Ishikawa (cell line): ENCODE data around the genes CTSC, TRIM77, TRIM64B, TRIM49D2 and UBTFL1.

DNA sequence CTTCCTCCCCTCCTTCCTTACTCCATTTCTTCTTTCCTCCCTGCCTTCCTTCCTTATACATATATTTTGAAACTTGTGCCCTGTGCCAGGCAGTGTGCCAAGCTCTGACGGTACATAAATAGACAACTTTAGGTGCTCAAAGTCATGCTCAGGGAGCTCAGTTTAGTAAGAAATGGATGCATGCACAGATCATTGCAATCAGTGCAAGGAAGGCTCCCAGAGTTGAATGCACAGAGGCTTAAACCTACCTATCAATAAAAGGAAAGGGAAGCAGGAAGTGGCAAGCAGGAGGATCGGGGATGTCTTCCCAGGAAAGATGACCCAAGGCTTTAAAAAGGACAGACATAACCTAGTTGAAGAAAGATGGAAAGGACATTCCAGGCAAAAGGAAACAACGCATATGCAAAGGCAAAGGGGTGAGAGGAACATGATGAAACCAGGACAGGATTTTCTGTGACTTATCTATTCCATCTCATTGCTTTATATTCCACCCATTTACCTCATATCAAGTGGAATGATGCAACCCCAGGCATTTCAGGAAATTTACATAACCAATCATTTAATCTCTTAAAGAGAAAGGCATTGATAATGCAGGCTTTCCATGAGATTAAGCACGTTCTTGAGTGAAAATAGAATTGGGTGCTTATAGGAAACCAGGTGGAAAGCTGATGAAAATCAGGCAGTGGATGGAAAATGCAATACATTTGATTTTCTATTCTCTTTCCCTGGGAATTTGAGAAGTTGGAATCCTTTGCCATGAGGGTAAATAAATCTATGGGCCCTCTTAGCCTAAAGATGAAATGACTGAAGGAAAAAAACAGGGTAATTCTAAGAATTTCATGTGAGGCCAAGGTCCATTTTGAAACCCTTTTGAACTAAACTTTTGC, 13.0 kb downstream of the FZD4 start:
- RRBS, result no CpG with 5 or more reads among the region's 4 CpGs

DNA sequence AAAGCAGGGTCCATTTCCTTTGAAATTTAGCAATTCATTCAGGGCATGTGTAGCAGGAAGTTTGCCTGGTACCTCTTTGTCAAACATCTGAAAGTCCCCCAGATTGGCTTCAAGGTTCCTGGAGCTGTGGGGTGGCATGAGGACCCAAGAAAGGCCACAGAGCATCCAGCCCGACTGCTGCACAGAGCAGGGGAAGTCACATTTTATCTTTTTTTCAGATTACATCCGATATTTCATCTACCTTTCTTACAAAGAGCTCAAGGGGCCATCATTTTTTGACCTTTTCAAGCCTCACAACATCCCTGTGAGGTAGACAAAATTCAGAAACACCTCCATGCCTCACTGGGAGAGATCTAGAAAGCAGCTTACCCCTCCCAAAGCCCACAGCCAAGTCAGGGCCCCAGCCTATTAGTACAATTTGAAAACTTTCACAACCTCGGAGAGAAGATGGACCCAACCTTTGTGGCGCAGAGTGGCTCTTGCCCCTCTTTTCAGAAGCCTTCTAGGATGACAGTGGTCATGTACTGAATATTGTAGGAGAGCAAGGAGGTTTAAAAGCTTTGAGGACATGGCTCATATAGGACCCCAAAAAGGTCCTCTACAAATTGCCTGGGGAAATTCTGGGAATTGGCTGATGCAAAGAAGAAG, 9.3 kb downstream of the FZD4 start:
- RRBS, result no CpG with 5 or more reads among the region's 4 CpGs

GRCh38 chr11:87078977-87079470, 41.3 kb downstream of the TMEM135 start:
- RRBS, result no CpG with 5 or more reads among the region's 6 CpGs

- RRBS, result no CpG with 5 or more reads among the region's 1 CpG
Measured at GRCh38 chr11:87302838-87303180, 265.1 kb downstream of the TMEM135 start.

- RRBS, result no CpG with 5 or more reads among the region's 5 CpGs
Measured at GRCh38 chr11:87321191-87321851, 283.6 kb downstream of the TMEM135 start.

DNA sequence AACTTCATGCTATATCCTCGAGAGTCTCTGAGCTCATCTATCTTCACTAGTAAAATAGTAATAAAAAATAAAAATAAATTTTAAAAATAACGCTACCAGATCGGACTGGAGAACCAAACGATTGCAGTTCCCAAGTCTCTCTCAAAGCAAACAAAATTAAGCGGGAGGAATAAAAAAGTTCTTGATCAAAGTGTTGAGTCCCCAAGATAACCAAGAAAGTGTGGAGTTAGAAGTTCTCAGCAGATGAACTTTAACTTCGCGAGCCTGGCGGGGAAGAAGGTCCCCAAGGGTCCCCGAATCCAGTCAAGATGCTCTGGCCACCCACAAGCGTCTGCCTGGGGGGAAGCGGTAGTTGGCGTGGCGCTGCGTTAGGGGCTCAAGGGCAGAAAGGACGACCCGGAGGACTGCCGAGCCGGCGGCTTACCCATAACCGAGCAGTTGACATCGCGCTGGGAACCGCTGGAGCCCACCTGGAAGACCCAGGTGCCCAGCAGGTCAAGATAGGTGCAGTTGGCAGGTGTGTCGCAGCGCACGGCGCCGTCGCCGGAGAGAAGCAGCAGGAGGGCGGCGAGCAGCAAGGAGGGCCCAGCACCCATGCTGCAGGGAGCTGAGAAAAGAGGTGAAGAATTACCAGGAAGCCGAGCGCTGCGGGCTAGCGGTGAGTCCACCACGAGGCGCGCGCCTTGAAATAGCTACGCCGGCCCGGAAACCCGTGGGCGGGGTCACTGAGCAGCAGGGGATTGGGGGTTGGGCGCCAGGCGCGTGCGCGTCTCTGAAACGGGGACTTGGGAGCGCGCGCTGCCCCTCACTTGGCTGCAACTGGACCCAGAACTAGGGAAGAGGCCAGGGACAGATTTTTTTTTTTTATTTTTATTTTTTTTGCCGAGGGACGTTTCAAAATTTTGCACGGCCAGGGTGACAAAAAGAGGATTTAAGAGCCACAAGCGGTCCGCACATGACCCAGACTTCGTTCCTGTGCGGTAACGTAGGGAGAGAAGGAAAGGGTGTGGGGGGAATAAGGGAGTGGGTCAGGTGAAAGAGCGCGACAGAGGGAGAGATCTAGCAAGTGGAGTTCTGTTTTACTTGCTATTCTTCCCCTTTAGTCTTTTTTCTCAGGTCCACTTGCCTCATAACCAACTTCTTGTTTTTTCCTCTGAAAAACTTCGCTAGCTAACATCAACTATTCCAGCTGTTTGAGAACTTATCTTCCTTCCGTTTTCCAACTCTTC, at the start of gene CTSC:
CTSC (minus strand) TSS at position 660 of the 1,229 bp plus-strand sequence.
- RRBS, result 2% methylated on average over 12 of the region's 66 CpGs

DNA sequence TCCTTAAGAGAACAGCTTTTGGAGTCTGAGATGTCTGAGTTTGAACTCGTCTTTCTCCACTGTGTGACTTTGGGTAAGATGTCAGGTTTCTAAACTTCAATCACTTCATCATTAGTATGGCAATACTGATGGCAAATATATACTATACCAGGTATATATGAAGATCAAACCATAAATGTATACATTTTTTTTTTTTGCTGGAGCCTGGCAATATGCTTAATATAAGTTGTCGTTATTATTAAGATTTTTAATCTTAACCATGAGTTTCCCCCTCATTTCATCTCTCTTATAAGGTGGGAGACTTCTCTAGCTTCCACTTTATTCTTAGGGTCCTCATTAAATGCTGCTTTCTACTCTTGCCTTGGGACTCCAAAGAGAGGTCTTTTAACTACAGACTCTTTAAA, 108.3 kb upstream of the CTSC start:
- RRBS, result no CpG with 5 or more reads among the region's 2 CpGs

DNA sequence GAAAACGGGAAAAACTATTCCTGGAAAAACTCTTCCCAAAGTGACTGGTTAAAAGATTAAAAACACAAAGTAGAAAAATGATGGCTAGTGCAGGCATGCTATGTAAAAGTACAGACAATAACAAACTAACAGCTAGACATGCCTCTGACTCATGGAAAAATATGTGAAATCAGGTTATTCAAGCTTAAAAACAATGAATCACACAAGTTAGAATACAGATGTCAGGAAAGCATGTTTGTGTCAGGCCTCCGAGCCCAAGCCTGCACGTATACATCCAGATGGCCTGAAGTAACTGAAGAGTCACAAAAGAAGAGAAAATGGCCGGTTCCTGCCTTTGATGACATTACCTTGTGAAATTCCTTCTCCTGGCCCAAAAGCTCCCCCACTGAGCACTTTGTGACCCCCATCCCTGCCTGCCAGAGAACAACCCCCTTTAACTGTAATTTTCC, 110.1 kb downstream of the NOX4 start:
- RRBS, result no CpG with 5 or more reads among the region's 4 CpGs

DNA sequence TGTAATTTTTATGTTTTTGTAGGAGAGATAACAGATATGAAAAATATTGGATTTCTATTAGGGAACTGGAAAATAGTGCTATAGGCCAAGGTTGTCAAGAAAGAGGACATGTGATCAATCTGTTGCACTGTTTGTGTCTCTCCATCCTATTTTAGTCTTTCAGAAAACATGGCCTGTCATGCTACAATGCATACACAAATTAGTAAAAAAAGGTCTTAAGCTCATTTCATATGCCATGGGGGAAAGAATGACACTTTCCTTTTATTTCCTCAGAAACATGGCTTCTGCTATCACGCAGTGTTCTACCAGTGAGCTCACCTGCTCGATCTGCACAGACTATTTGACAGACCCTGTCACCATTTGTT, at the start of gene TRIM77:
TRIM77 (plus strand) TSS at position 278 of the 365 bp plus-strand sequence.
- RRBS, result no CpG with 5 or more reads among the region's 2 CpGs

GRCh38 chr11:89878423-89878661, at the start of gene TRIM64B:
TRIM64B (minus strand) TSS chr11:89878487.
- RRBS, result no CpG with 5 or more reads among the region's 2 CpGs

DNA sequence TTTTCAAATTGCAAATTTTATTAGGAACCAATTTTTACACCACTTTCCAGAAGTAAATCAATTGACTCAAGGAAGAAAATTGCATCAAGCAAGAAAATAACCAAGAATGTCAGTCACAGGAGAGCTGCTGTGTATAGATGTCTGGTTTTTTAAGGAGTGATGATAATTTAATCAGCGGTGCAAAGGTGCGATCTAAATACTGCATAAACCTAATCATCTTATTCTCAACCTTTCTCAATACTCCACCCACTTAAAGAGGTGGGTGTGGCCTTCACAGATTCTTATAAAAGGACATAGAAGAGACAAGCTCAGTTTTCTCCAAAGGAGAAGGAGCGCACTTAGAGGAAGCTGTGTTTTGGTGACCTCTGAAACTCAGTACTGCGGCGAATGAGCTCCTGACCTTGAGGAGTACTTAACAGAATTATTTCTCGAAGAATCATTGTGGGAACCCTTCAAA, at the start of gene TRIM49D2:
TRIM49D2 (plus strand) TSS at position 358 of the 457 bp plus-strand sequence.
- RRBS, result no CpG with 5 or more reads among the region's 6 CpGs

GRCh38 chr11:90052396-90052807, 21.5 kb downstream of the TRIM49C start:
- RRBS, result no CpG with 5 or more reads among the region's 29 CpGs

DNA sequence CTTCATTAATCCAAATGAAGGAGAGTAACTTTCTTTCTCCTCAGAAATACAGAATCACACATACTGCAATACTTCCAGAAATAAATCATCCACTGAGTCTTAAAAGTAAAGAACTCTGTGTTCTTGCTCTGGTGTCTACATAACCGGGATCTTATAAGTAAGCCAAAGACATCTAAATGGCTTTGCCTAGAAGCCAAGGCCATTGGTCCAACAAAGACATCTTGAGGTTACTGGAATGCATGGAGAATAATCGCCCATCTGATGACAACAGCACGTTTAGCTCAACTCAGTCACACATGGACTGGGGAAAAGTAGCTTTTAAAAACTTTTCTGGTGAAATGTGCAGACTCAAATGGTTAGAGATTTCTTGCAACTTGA, at the start of gene UBTFL1:
UBTFL1 (plus strand) TSS at position 177 of the 378 bp plus-strand sequence.
- RRBS, result no CpG with 5 or more reads among the region's 3 CpGs

DNA sequence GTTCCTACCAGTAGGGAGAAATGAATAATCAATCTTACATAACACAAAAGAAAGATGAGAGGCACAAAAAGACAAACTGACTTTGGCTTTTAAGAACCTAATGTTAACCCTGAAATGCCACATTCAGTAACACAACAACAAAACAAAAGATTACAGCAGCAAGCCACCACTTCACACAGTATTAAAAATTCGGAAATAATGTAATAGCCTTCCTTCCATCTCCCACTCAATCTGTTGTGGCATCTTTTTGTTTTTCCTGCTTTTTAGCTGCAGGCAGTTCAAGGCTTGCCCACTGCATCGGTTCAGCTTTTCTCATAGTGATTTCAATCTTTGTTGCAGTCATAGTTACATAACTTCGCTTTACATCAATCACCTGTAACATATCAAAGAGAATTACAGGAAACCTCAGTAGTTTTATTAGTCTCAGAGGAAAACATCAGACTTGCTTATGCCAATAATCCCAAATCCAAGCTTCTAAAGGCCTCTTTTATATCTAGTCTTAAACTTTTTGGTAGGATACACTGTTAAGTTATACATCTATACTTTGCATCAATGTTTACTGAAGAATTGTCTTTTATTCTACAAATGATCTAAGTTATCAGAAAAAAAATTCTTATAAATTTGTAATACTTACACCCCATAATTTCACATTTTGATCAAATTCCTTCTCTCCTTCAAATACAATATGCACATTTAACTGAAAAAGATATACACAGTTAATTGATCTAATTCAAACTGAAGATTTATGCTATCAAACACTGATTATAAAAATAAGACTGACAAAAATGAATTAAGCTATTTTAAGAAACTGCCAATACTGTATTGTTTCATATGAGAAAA, 20.4 kb downstream of the CHORDC1 start:
- RRBS, result no CpG with 5 or more reads among the region's 3 CpGs

GRCh38 chr11:91981867-91982224, 242.8 kb upstream of the FAT3 start:
- RRBS, result no CpG with 5 or more reads among the region's 1 CpG

GRCh38 chr11:92085217-92085624, 139.4 kb upstream of the FAT3 start:
- RRBS, result no CpG with 5 or more reads among the region's 1 CpG

DNA sequence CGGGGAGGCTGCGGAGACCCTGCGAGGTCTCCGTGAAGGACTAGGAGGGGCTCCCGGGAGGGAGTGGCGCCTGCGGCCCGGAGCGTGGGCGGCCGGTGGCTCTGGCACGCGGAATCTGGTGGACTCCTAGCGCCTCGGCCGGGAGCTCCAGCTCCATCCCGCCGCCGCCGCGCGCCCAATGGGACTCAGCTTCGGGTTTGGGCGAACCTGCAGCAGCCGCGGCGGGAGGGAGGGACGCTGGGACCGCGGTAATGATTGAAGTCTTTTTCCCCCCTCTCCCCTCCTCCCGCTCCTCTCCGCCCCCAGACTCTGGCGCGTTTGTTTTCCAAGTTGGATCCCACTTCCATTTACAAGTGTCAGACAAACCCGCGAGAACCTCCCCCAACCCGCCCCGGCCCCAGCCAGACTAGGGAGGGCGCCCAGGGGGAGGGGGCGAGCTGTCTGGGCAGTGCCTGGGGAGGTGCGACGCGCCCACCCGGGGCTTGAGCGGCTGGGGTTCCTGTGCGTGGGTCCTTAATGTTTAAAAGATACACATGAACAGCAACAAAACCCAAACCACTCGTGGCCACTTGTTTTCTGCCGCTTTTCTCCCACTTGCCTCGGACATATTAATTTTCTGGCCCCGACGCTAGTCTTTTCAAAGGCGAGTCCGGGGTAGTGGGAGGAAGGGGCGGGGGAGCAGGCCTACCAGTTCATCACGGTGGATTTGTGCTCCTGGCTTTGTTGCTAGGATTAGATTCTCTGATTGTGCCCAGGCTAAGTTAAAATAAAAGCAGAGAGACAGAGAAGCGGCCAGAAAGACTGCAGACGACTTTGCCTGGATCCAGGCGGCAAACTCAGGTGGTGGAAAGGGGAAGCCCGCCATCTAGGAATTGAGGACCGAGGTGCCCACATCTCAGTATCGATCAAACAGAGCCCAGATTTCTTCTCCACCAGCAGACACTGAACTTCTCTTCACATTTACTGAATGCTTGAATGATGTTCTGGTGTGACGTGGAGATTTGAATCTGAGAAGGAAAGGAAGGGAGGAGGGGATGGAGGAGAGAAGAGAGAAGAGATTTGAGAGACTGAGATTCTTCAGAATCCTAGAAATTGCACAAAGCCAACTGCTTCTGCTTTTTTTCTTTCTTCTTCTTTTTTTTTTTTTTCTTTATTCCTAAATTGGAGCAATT, 2.4 kb downstream of the FAT3 start:
- RRBS, result 19% methylated on average over 17 of the region's 62 CpGs

DNA sequence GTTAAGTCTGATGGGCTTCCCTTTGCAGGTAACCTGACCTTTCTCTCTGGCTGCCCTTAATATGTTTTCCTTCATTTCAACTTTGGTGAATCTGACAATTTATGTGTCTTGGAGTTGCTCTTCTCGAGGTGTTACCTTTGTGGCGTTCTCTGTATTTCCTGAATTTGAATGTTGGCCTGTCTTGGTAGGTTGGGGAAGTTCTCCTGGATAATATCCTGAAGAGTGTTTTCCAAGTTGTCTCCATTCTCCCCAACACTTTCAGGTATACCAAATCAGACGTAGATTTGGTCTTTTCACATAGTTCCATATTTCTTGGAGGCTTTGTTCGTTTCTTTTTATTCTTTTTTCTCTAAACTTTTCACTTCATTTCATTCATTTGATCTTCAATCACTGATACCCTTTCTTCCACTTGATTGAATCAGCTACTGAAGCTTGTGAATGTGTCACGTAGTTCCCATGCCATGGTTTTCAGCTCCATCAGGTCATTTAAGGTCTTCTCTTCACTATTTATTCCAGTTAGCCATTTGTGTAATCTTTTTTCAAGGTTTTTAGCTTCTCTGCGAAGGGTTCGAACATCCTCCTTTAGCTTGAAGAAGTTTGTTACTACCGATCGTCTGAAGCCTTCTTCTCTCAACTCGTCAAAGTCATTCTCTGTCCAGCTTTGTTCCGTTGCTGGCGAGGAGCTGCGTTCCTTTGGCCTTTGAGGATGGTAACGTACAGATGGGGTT, 20.8 kb downstream of the SLC36A4 start:
- RRBS, result no CpG with 5 or more reads among the region's 14 CpGs

DNA sequence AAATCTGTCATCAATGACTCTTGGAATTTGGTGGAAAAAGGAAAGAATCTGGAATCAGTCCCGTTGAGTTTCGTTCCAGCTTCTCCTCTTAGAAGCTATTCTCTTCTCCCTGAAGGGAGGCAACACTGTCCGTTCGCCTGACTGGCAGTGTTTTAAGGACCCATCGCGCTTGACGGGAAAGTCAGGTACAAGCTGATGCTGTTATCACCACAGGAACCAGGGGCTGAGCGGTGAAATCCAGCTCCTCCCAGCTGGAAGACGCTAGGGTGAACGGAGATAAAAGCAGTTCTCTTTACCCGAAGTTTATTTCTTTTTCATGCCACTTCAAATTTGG, 667 bp upstream of the DEUP1 start:
- RRBS, result no CpG with 5 or more reads among the region's 11 CpGs

DNA sequence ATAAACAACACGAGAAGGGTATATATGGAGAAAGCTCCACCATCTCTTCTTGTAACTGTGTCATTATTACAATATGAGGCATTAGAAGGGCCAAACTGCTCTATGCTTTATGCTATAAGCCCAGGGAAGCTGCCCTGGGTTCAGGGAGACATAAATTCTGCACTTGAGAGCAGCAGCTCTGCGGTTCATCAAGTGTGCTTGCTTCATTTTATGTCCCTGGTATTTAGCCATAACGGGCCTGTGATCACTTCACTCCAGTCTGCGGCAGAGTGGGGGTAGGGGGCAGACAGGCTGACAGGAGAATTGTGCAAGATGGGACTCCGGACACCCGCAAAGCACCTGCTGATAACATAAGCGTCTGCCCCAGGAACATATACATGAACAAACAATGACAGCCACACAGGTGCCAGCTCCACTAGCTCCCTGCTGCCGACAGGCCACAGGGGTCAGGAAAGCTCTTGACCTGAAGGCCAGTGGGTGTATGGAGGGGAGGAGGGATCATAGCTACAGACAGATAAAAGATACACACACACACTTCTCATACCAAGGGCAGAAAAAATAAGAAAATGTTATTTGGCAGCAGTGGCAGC, 56.1 kb downstream of the SMCO4 start:
- RRBS, result no CpG with 5 or more reads among the region's 8 CpGs